Rectum (tissue), 1 donor: ENCODE measurements around the genes RNPEPL1, AGXT and GAL3ST2.

DNA sequence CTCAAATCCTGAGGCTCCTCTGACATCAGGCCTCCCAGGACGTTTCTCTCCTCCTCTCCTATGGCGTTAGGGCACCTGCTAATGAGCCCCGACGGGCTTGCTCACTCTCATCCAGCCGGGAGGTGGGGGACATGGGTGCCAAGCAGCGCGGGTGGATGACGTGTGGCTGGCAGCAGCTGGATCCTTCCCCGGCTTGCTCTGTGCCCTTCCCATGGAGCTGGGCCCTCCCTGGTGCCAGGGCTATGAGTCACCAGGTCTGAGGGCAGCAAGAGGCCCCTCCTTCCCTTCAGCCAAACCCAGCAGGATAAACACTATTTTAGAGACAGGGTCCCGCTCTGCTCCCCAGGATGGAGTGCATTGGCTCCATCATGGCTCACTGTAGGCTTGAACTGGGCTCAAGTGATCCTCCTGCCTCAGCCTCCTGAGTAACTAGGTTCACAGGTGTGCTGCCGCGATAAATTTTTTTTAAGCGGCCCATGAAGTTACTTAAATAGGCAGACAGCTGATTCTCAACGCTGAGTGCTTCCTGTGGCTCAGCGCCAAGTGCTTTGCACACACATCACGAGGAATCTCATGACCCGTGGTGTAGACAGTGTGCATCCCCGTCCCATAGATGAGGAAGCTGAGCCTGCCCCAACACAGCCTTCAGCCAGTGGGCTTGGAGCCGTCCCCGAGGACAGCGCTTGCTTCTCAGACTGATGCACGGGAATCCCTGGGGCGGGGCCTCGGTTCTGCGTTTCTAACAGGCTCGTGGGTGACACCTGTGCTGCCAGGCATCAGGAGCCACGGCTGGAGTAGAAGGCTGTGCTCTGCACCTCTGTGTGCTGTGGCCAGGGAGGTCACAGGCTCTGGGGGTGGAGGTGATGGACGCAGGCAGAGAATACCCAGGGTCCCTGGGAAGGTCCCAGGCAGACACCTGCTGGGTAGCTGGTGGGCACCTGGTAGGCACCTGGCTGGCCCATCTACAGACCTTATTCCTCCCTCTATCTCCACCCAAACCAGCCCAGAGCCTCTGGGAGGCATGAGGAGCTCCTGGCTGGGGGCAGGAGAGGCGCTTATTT lies 64.7 kb upstream of the HDAC4 start:
- PRO-cap, result unidirectional peak, minus-strand start at position 200 of the sequence; bidirectional peak, plus-strand start at position 652 of the sequence, minus-strand start at position 511 of the sequence

DNA sequence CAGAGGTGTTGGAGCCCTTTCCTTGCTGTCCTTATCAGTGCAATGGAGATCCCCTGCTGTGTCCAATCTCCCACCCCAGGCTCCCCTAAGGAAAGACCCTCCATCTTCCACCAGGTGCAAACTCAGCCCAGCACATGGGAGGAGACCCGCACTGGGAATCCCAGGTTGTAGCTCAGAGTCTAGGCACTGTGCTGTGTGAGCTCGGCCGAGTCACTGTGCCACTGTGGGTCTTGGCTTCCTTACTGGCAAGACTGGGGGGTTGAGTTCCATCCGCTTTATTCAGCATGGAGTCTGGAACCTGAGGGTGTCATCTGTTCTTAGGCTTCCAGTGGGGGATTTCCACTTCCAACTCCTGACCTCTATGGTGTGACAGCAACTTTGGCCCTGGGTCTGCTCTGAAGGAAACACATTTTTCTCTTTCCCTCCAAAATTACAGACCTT lies 237.1 kb upstream of the HDAC4 start:
- PRO-cap, result no peak

- PRO-cap, result no peak
Measured at GRCh38 chr2:239954195-239954726, 70.9 kb downstream of the NDUFA10 start.

DNA sequence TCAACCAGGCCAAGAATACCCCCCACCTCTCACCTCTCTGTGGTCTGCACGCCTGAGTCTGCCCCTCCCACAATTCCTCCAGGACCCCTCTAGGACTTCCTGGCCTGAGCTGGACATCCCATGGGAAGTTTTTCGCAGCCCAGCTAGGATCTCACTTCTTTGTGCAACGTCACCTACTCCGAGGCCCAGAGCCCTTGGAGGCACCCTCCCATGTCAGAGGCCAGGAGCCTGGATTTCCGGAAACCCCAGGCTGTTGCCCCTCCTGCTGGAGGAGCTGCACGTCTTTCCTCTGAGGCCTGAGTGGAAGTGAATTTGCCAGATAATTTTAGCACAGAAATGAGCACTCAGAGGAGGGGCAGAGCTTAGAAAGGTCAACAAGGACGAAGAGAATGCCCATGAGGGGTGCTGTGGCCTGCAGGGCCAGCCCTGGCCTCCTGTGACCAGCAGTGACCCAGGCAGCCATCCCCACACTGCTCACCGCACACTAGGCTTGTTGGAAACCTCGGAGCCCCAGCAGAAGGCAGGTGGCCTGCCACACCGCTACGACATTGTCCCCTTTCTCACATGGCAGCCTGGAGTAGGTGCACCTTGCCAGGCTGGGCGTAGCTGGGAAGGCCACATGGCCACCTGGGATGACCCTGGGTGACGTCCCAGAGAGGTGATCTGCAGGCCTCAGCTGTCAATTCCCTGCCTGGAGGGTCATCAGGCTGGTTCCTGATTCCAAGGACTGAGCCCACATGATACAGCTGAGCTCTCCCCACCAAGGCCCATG lies 119.3 kb upstream of the OTOS start:
- PRO-cap, result no peak

DNA sequence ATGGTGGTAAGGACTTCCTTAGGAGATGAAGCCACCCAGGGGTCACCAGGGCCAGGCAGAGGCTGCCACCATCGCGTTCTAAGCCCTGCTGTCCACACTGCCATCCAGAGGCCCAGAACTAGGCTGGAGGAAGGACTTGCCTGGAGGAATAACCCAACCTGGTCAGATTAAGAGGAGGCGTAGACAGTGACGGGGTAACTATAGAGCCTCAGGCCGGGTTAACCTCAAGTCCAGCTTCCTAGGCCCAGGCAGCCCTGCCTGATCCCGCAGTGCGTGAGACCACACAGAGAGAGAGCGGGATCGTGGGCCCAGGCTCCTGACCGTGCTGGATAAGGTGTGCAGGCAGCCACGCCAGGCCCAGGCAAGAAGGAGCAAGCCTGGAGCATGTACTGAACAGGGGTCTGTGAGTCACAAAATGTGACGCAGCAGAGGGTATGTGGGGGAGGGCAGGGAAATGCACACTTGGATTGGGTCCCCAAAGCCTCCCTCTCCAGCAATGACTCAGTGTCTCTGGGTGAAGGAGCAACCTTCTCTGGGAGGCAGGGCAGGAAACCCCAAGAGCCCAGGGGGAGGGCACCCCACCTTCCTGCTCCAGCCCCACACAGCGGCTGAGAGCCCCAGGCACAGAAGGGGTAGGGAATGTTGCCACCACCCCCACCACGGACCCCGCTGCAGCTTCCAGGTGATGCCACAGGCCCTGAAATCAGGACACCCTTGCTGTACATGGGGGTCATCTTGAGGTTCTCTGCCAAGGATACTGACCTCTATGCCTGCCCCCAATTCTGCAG lies 1.5 kb upstream of the GPC1 start:
- PRO-cap, result bidirectional peak, plus-strand start at position 576 of the sequence, minus-strand start at position 366 of the sequence

- PRO-cap, result bidirectional peak, plus-strand start at chr2:240568597, minus-strand start at chr2:240568351; bidirectional peak, plus-strand start at chr2:240568728, minus-strand start at chr2:240568717; bidirectional peak, plus-strand start at chr2:240568843, minus-strand start at chr2:240568811
Measured at GRCh38 chr2:240568280-240569025, at the start of gene RNPEPL1. TSS of gene RNPEPL1 (plus strand) at chr2:240568484.

DNA sequence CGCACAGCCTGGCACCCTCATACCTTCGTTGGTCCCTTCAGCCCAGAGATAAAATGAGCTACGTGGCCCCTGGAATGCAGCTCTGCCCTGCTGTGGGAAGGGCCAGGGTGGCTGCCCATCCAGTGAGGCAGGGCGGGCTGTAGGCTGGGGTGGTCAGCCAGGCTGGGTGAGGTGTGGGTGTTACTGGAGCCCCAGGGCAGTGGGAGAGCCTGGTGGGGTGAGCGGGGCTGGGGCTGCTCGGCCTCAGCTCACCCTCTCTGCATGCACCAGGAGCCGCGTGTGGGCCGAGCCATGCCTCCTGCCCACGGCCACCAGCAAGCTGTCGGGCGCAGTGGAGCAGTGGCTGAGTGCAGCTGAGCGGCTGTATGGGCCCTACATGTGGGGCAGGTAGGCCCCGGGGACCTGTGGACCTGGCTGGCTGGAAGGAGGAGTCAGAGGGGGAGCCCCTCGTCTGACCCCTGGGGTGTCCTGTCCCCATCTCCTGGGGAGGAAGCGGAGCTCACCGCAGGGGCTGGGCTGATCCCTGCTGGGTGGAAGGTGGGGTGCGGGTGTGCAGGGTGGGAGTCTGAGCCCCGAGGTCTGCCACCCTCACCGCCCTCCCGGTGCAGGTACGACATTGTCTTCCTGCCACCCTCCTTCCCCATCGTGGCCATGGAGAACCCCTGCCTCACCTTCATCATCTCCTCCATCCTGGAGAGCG lies 5.4 kb downstream of the RNPEPL1 start:
- PRO-cap, result no peak

- PRO-cap, result no peak
Measured at GRCh38 chr2:240792177-240792701, 27.8 kb downstream of the KIF1A start.

GRCh38 chr2:240868218-240869243 lies at the start of gene AGXT:
TSS of gene AGXT (plus strand) at chr2:240868824.
- PRO-cap, result no peak

DNA sequence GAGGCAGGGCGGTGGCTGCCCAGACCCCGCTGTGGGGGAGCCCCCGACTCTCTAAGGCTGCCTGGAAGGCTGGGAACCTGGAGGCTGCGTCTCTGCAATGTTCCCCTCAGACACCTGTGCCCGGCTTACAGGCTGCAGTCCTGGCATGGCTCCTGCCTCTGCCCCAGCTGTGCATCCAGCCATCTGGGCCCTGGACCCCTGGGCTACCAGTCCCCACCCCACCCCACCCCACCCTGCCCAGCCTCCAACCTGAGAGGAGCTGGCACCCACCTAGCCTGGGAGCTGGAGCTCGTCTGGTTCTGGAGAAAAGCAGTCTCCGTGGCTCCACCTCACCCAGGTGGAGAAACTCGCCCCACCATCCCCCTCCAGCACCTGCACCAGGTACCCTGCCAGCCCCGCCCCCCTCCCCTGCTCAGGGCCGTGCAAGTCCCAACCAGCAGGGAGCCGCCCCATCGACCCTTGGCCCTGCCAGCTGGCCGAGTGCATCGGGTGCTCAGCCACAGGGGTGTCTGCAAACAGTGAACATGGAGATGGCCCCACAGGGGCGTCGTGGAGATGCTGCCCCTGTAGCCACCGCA lies 672 bp upstream of the MAB21L4 start:
- PRO-cap, result bidirectional peak, plus-strand start at position 514 of the sequence, minus-strand start at position 339 of the sequence

DNA sequence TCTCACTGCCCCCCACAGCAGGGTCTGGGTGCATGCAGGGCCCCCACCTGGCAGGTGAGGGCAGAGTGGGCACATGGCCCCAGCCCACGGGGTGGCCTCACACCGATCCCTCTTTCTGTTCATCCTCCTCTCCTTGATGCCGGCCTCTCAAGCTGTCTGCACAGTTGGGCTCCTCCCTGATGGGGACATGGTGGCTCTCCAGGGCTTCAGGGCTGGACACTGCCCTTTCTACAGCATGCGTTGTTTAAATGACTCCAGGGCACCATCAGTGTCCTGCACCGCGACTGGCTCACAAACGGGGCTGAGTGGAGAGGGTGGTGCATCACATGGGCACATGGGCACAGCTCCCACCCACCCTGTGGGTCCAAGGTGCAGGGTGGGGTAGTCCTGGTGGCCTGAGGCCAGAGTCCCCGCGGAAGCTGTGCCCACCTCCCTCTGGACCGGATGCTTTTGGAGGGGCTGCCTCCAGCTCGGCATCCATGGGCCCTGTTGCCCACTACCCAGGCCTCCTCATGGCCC lies 12.5 kb upstream of the SNED1 start:
- PRO-cap, result no peak

GRCh38 chr2:241049364-241050593 lies 51.4 kb downstream of the SNED1 start:
- PRO-cap, result no peak

- PRO-cap, result no peak
Measured at GRCh38 chr2:241218493-241219095, 30.1 kb downstream of the ANO7 start.

DNA sequence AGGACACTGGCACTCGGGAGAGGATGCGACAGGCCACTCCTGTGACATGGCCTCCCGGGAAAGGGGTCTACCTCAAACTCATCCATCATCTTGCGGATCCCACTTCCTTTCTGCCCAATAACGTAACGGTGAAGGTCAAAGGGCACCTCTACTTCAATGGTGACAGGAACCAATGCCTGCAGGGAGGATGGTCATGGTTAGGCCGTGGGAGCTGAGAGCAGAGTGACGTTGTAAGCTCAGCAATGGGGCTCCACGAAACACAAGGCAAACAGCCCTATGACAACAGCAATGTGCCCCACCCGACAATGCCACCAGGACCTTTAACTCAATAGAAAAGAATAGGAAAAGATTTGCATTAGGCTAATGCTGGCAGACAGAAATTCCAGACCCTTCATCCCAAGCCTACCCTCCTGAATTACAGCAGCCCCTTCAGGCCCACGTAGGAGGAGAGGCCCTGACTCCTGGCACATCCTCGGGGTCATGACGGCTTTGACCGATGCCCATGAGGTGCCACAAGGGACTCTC lies 47.0 kb downstream of the ANO7 start:
- PRO-cap, result no peak

- PRO-cap, result bidirectional peak, plus-strand start at chr2:241272808, minus-strand start at chr2:241272834; bidirectional peak, plus-strand start at chr2:241273094, minus-strand start at chr2:241273076
Measured at GRCh38 chr2:241272272-241273377, 42.8 kb downstream of the HDLBP start.

DNA sequence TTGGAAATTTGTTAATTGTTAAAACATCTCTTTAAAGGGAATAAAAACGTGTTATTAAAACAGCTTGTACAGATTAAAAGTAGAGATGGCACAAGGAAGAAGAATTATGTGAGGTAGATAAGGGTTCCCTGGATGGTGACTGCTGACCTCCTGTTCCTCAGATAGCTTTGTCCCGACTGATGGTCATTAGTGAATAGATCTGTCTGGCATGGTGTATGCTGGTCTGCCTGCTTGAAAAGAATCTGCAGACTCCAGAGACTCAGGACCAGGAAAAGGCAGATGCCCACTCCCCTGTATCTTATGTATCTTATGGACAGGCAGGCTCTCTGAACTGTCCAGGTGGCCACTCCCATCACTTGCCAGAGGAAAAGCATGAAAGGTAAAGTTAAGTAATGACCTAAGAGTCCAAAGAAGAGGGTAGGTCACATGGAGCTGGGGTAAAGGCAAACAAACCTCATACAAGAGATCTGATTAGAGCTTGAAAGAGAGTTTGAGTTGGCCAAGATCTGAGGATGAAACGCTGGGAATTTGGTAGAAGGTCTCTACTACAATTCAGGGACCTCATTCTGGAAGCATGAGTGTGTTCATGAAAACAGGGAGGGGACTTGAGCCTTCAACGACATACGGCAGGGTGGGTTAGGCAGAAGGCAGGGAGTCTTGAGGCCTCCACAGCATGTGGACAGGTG lies 5.4 kb upstream of the FARP2 start:
- PRO-cap, result unidirectional peak, plus-strand start at position 427 of the sequence

GRCh38 chr2:241660124-241660633 lies 22.7 kb downstream of the ATG4B start:
- PRO-cap, result no peak

- PRO-cap, result no peak
Measured at GRCh38 chr2:241702872-241703508, 1.2 kb downstream of the ING5 start.

DNA sequence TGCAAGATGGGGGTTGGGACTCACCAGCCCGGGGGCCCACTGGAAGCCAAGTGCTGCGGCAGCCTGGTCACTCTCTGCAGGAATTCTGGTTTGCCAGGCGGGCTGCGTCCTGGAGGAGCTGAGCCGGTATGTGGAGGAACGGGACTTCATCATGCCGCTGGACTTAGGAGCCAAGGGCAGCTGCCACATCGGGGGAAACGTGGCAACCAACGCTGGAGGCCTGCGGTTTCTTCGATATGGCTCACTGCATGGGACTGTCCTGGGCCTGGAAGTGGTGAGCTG lies 9.1 kb downstream of the D2HGDH start:
- PRO-cap, result no peak

DNA sequence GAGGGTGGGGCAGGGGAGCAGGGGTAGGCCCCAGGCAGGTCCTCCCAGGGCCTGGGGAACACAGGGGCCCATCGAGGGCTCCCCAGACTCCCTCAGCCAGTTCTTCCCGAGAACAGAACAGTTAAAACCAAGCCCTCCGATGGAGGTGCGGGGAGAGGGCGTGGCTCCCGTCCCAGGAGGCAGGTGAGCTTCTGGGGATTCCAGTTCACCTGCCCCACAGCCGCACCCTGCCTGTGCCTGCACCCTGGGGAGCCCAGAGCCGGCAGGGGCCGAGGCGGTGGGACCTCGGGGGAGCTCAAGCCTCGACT lies at the start of gene GAL3ST2:
Gene GAL3ST2, plus strand, starts transcription at position 203 of the 308 bp plus-strand sequence.
- PRO-cap, result bidirectional peak, plus-strand start at position 203 of the sequence, minus-strand start at position 114 of the sequence